Peripheral blood mononuclear cell (primary cell): ENCODE results near the gene RNF152.

DNA sequence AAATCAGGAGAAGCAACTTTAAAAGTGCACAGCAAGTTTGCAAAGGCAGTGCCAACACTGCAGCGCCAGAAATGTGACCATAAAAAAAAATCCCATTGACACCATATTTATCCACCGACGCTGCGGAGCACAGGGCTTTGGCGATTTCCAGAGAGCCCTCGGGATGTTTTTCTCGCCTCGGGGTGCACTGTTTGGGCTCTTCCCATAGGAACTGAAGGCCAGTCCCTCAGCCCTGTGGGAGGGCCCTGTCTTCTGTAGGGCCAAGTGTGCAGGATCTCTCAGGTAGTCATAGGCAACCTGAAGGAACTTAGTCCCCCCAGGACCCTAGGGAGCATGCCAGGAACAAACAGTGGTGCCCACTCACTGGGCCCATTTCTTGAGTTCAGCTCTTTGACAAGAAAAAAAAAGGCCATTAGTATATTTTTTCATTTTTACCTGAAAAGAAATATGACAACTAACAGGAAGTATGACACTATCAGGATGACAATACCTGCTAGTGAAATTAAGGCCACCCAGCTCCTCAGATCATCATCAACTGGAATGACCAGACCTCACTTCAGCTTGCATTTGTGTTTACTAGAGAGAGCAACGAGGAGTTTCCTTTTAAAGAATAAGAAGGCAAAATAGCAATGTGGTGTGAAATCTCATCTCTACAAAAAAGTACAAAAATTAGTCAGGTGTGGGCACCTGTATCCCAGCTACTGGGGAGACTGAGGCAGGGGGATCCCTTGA lies 184.6 kb downstream of the ALPK2 start:
- PRO-cap, 8 experiments, result no peak in any of the 8 experiments

DNA sequence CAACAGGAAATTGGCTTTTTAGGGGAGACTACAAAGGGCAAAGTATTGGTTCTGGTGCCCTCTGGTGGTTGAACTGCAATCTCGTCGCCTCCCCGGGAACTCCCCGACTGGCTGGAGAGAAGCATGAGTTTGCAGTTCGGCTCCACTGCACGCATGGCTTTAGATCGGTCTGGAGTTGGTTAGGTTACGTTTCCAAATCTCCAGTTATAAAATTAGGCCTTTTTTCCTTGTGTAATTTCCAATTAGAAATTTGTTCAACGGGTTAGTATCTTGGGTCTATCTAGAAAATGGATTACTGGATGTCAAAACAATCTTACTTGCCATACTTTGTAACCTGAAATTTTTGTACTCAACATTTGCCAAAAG lies 135.0 kb downstream of the ALPK2 start:
- PRO-cap, 8 experiments, result no peak in any of the 8 experiments

GRCh38 chr18:58576685-58577350 lies 52.1 kb downstream of the ALPK2 start:
- PRO-cap, 8 experiments, result no peak in any of the 8 experiments

GRCh38 chr18:58650033-58650469 lies 21.2 kb upstream of the ALPK2 start:
- PRO-cap, 8 experiments, result peak in 2 of 8 experiments; most common plus-strand start chr18:58650388 (in 1); most common minus-strand start chr18:58650230 (in 2)

DNA sequence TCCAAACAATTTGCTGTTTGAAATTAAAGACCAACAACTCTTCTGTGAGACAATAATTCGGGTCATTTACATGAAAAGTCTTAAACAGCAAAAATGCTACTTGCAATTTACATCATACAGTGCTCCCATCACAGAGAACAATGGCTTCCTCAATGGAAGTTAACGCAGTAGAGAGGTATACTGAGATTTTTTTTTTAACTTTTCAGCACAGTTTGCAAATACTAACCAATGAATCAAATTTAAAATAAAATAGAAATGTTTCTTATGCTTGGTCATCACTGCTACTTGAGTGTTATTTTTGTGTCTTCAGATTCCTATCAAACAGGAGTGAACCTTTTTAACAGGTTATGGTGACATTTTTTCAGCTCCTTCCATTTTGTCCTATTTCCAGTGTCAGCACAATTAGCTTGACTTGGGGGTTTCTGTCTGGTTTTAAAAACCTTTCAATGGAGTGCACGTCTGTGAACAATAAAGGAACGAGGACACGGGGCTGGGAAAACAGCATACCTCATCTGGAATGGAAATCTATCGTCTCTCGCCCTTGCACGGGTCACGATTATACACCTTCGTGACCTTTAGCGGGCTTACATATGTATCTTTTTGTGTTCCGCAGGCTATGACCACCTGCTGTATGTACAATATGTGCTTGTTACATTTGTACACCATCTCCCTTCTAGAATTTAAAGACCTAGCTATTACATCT lies 2.5 kb upstream of the ZNF532 start:
- PRO-cap, 8 experiments, result no peak in any of the 8 experiments

DNA sequence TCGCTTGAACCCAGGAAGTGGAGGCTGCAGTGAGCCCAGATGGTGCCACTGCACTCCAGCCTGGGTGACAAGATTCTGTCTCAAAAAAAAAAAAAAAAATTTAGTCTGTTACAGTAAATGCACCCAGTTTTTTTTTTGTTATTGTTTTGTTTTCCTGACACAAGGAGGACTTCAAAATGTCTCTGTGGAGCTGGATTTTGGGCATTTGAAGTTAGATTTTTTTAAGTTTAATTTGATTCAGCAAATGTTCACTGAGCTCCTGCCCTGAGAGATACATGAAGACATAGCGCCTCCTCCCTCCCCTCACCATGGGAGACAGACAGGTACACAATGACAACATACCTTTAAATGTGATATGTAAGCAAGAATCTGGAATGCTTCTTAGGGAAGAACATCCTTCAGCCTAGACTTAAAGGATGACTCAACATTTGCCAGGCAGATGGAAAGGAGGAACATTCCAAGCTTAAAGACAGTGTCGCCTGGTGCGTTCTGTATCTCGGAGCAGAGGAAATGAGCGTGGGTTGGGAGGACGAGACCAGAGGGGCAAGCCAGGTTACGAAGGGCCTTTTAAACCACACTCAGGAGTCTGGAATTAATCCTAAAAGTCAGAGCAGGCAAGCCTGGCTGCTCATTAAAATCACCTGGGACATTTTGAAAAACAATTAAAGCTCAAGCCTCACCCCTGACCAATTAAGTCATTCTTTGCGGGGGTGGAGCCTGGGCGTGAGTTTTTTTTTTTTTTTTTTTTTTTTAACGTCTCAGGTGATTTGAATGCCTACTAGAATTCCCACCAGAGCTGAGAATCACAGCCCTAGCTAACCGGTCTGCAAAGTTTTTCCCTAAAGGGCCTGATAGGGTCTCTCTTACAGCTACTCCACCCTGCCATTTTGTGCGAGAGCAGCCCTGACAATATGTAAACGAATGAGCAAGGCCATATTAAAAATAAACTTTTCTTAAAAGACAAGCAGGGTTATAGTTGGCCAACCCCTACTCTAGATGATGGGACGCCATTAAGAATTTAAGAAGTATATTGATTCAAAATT lies 131.3 kb upstream of the SEC11C start:
- PRO-cap, 8 experiments, result no peak in any of the 8 experiments

GRCh38 chr18:59063195-59063859 lies 76.4 kb upstream of the SEC11C start:
- PRO-cap, 8 experiments, result no peak in any of the 8 experiments

DNA sequence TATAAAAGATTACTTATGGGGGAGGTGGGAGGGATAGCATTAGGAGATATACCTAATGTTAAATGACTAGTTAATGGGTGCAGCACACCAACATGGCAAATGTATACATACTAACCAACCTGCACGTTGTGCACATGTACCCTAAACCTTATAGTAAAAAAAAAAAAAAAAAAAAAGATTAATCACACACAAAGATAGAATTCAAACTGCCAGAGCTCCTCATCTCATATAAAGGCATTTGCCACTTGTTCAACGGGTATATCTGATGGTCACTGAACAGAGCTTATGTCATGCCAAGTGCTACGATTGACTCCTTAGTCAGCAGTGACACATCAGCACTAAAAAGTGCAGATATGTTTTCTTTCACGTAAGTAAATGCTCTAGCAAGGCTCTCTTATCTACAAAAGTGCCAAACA lies 1.2 kb downstream of the LMAN1 start:
- PRO-cap, 8 experiments, result no peak in any of the 8 experiments

GRCh38 chr18:59502364-59503358 lies 143.6 kb upstream of the LMAN1 start:
- PRO-cap, 8 experiments, result no peak in any of the 8 experiments

GRCh38 chr18:59902310-59902937 lies 2.6 kb downstream of the PMAIP1 start:
- PRO-cap, 8 experiments, result peak in 4 of 8 experiments; most common plus-strand start chr18:59902535 (in 3)

DNA sequence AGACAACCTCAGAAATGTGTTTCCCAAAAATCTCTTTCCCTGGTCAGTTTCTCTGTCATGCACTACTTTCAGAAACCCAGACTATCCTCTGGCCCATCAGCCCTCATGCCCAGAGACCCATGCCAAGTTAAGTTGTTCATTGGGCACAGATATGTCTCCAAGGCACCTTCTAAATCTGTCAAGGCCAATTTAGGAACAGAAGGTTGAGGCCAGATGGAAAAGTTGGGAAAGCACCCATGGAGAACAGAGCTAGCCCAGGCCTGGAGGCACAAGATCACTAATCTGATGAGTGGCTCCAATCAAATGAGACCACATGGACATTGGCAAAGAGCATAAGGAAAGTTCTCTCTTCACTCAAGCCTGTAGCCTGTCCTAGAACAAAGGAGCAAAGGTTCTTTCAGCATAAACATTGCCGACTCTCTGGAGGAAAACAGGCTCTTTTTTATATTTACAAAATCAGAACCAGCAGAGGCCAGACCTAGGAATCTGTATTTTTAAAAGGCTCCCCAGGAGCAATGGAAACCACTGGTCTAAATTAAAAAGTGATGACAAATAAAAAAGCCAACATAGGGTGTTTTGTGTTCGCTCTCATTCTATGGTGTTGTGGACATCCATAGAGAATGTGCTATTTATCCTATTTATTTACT lies 154.7 kb downstream of the RNF152 start:
- PRO-cap, 8 experiments, result no peak in any of the 8 experiments

GRCh38 chr18:61838486-61839348 lies 54.1 kb downstream of the RNF152 start:
- PRO-cap, 8 experiments, result no peak in any of the 8 experiments

- PRO-cap, 8 experiments, result peak in 1 of 8 experiments; most common plus-strand start chr18:61893822 (in 1)
Observed at GRCh38 chr18:61892853-61893947, at the start of gene RNF152. TSS of gene RNF152 (minus strand) at chr18:61893007.

DNA sequence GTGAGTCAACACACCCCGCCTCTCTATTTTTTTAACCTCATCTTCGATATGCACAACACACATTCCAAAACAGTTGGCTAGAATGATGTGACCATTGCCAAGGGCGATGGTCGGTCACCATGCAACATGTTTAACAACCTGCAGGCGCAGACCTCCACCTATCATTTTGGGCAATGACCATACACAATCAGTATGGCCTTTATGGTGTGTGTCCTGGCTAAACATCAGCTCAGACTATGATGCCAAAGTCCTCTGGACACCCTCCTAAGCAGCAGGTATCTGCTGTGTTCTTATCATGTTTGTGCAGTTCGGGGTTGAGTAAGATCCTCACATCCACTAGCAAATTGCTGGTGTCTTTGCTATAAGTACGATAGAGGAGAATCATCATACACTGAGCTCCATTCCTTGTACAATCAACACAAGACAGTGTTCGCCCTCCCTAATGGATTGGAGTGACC lies 7.8 kb upstream of the RNF152 start:
- PRO-cap, 8 experiments, result no peak in any of the 8 experiments

- PRO-cap, 8 experiments, result no peak in any of the 8 experiments
Observed at GRCh38 chr18:62060841-62061192, 126.0 kb downstream of the PIGN start.

DNA sequence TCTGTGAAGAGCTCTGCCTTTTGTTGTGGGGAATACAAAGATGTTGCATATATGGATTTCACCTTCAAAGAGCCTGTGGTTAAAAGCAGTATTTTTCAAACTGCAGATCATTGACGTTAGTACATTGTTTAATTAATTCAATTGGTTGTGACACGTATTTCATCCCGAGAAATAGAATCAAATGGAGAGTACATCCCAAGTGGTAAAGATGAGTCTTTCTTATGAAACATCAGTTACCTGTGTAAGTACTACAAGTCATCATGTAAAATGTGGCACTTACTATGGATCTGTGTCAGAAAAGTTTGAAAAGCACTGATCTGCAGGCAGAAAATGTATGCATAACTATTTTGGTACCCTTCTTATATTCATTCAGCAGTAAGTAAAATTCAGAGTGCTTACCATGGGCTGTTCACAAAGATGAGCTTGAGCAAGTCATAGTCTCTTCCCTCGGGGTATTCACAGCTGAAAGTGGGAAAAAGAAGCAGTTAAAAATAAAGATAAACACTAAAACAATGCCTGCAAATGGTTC lies 24.5 kb upstream of the TNFRSF11A start:
- PRO-cap, 8 experiments, result no peak in any of the 8 experiments

DNA sequence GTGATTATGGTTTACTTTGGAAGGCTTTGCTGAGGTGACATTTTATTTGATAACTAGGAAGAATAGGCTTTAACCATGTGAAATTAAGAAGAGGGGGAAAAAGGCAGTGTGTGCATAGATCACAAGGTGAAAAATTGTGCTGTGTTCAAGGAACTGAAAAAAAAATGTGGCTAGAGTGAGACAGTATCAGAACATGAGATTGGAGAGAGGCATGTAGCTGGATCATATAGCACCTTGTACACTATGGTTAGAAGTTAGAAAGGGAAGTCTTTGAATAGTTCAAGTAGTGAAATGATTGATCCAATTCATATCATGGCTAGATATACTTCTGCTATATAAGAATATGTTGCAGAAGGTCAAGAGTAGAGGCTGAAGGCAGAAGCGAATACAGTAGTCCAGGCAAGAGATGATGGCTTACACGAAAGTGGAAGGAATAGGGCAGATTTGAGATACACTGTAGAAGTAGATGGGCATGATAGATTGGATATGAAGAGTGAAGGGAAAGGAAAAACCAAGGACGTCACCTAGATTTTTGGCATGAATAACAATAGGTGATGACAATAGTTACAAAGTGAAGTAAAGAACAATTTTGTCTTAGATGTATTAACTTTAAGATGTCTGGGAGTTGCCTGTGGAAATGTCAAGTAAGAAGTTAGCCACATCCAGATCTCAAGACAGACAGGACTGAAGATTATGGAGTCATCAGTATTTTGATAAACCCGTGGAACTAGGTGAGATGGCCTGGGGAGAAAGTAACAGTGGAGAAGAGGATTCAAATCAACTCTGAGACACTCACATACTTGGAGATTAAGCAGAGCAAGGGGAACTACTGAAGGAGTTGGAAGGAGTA lies 12.0 kb upstream of the TNFRSF11A start:
- PRO-cap, 8 experiments, result peak in 1 of 8 experiments; most common plus-strand start position 492 of the sequence (in 1)

DNA sequence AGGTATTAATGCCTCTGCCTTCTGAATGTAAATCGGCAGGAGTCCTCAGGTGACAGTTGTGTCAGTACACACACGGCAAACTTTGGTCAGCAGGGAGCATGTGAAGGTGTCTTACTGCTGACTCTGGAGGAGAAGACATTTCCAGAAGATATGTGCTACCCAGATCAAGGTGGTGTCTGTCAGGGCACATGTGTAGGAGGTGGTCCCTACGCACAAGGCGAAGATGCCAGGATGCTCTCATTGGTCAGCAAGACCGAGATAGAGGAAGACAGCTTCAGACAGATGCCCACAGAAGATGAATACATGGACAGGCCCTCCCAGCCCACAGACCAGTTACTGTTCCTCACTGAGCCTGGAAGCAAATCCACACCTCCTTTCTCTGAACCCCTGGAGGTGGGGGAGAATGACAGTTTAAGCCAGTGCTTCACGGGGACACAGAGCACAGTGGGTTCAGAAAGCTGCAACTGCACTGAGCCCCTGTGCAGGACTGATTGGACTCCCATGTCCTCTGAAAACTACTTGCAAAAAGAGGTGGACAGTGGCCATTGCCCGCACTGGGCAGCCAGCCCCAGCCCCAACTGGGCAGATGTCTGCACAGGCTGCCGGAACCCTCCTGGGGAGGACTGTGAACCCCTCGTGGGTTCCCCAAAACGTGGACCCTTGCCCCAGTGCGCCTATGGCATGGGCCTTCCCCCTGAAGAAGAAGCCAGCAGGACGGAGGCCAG lies 43.7 kb downstream of the TNFRSF11A start:
- PRO-cap, 8 experiments, result no peak in any of the 8 experiments

GRCh38 chr18:62571042-62571534 lies 48.3 kb downstream of the ZCCHC2 start:
- PRO-cap, 8 experiments, result peak in 4 of 8 experiments; most common plus-strand start chr18:62571376 (in 4)

GRCh38 chr18:62611977-62612615 lies 89.3 kb downstream of the ZCCHC2 start:
- PRO-cap, 8 experiments, result no peak in any of the 8 experiments